ENCODE measurements around the genes SOX14, DBR1 and MRAS.

GRCh38 chr3:134214581-134215411 is 35.9 kb downstream of the RYK start:
- PRO-cap, result no peak

DNA sequence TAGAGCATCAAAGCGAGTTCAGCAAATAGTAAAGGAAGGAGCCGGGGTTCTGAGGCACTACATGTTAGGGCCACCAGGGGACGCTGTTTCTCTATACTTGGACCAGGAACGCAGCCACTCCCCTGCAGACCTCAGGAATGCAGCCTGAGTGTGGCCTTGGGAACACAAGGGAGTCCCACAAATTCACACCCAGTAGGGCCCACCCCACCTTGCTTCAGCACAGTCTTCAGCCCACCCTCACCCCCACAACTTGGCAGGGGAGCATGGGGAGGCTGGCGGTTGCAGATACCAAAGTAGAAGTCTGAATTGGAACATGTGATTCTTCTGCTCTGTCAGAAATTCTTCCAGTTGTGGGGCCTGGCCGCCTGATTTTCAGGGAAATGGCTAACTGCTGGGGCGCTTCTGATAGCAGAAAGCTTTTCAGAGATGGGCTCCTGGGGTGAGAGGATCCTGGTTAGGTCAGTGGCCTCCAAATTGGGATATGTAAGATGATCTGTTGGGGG is 57.9 kb upstream of the RYK start:
- PRO-cap, result no peak

DNA sequence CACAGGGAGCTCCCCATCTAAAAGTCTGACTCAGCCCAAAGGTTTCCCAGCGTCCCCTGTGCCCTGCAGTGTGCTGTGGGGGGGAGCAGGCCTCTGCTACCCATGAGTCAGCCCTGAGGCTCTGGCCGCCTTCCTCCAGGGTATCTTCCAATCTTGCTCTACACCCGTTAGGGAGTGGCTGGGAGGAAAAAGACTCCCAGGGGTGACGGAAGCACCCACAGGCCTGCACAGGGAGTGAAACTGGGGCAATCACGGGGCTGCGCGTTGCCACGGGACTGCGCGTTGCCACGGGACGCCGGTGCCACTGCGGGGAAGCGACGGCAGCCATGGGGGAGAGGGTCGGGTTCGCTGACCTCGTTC is 471 bp downstream of the KY start:
- PRO-cap, result unidirectional peak, plus-strand start at position 298 of the sequence

GRCh38 chr3:134795877-134796985 is 1.2 kb downstream of the EPHB1 start:
- PRO-cap, result no peak

DNA sequence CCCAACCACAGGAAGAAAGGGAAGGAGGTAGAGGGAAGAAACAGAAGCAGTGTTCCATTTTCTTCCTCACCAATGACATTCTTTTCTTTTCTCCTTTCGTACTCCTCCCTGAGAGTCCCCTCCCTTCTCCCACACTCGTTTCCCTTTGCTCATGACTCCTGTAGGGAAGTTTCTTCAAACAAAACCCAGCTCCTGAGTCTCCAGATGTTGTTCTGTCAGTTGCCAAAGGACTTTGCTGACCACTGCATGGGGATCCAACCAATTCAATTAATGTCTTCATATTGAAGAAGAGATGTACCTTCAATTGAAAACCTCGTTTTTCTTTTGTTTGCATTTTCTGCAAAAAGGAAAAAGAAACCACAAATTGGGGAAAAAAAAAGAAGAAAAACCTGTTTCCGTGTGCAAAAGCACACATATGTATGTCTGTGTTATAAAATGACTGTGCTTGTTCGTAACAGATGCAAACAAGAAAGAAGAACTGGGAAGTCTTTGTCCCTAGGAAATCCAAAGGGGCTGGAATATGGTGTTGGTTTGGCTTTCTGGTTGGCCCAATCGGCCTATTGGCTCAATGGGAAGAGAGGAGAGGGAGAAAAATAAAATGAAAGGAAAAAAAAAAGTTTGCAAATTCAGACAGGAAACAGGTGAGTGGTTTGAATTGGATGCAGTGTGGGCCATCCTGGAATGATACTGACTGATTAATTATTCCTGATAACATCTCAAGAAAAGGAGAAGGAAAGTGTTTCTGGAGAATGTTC is 464.6 kb downstream of the EPHB1 start:
- PRO-cap, result no peak

DNA sequence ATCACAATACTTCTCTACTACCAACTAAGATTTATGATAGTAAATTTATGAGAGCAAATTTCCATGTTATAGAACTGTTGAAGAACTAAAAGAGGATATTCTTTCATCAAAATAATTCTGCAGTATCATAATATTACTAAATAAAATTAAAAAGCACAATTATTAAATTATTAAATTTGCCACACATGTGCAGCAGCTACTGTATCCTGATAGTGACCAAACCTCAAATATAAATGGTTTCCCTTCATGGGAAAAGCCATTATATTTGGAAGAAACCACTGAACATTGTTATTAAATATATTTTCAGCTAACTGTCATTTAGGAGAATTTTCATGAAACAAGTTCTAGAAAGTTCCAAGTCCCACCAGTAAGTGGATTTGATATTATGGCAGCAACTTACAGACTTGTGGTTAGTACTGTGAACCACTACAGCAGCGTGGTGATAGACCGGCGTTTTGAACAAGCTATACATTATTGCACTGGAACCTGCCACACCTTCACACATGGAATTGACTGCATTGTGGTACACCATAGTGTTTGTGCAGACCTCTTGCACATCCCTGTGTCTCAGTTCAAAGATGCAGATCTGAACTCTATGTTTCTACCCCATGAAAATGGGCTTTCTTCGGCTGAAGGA is 35.7 kb downstream of the PPP2R3A start:
- PRO-cap, result no peak

DNA sequence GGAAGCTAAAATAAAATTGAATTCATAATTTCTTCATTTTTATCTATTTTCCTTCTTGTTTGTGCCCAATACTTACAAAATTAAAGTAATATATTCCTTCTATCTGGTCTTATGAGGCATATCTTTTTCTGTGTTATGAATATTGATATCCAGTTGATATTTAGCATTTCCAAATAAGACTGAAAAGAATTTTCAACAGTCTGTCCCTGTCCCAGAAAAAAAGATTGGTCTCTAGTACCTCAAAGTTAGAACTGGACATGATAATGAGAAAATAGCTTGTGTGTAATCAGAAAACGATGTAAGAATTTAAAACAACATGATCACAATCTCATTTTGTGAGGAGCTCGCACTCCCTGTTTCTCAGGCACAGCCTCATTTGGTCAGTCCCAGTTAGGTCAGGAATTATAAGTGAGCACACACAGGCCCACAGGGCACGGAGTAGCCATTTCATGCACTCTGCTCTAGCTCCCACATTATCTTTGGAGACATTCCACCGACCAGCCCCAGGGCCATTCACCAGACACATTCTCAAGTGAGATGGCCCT is 105.2 kb downstream of the PPP2R3A start:
- PRO-cap, result no peak

- PRO-cap, result no peak
These were observed 23.5 kb downstream of the MSL2 start for GRCh38 chr3:136172490-136173128.

- PRO-cap, result no peak
These were observed 76.9 kb downstream of the PCCB start for GRCh38 chr3:136327051-136327332.

DNA sequence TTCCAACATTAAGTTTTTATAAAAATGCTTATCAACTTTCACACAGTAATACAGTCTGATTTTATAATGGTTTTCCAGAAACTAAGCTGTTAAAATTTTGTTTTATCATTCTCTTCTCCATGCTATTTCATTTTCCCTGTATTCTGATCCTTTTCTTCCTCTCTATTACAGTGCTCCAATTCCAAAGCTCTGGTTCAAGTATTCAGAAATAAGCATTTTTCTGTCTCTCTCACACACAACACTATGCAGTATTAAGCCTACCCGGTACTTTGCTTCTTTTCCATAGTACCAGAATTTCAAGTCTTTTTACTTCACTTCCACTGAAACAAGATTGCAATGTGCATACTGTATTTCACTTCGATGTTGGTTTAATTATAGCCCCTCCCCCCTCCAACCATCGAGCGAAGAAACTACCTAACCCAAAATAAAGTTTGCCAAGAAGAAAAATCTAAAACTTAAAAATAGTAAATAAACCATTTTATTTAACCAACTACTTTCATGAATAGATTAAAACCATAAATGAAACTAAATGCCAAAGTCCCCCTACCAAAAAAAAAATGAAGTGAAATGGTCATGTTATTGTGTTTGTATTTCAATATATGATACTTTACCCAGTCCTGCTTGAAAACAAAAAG is 41.8 kb downstream of the STAG1 start:
- PRO-cap, result no peak

GRCh38 chr3:137763885-137764416 is at the start of gene SOX14:
TSS of gene SOX14 (plus strand) at chr3:137764315.
- PRO-cap, result bidirectional peak, plus-strand start at chr3:137764315, minus-strand start at chr3:137764123

DNA sequence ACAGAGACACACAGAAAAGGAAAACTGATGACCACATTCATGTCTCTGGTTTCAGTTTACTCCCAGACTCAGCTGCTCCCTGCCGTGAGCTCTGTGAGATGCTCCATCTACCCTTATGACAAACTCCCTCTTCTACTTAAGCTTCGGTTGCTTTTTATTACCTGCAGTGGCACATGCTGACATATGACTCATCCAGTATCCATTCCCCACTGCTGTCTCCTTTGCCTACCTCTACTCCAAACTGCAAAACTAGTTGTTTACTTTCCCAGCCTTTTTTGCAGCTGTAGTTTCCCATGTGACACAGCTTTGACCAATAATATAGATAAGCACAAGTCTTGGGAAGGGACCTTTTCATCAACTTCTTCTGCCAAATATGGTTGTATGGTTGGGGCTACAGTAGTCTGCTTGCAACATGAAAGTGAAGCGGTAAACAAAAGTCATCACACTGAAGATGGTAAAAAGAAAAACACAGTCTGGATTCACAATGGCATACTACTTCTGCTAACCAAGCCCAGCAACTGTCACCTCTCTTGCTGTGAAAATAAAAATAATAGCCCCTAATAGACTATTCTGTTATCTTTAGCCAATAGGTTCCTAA is 32.8 kb downstream of the DZIP1L start:
- PRO-cap, result unidirectional peak, minus-strand start at position 130 of the sequence; unidirectional peak, minus-strand start at position 243 of the sequence

- PRO-cap, result unidirectional peak, plus-strand start at chr3:138174506; unidirectional peak, minus-strand start at chr3:138174727; unidirectional peak, minus-strand start at chr3:138174885
These were observed at the start of gene DBR1 for GRCh38 chr3:138174211-138175141. TSS of gene DBR1 (minus strand) at chr3:138174921.

DNA sequence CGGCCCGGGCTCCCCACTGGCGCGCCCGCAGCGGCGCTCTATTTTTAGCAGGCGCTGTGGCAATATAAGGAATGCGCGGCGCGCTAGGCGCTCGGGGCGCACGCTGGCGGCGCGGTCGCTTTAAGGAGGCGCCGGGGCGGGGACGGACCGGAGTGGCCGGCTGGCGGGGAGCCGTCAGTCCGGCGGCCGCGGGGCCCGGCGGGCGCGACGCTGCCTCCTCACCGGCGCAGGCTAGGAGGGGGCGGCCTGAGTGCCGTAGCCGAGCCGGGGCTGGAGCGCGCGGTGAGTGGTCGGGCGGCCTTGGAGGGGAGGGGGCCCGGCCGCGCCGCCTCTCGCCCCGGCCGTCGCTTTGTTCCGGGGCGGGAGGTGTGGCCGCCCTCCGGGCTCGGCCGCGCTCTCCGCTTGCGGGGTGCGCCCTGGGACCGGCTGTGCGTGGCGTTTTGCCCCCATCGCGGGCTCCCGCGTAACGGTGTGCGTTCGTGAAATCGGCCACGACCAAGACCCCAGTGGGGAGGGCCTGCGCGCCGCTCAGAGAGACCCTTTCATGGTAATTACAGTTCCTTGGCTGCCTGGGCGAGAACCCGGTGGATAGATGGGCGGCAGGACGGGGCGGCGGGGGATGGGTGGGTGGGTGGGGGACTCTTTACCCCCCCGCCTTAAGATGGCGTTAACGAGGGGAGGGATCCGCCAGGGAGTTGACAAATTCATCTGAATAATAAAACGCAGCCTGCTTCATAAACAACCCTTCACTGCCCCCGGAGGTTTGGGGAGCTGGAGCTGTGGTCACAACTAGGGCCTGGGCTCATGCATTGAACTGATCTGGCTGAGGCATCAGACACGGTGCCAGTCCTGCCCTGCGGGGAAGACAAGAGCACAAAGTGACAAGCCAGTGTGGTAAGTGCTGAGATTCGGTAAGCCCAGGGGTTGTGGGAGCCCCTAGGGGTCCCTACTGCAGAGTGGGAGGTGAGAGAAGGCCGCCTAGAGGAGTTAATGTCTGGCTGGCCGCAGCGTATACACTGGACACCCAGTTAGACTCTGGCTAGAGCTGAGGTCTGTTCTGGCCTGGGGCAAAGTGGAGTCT is at the start of gene MRAS:
TSS of gene MRAS (plus strand) at position 94 of the 1,081 bp plus-strand sequence.
- PRO-cap, result bidirectional peak, plus-strand start at position 177 of the sequence, minus-strand start outside the sequence

GRCh38 chr3:138442304-138442769 is 7.9 kb downstream of the ESYT3 start:
- PRO-cap, result no peak

GRCh38 chr3:138549069-138550077 is 44.7 kb downstream of the CEP70 start:
- PRO-cap, result no peak

GRCh38 chr3:138862247-138862959 is 27.7 kb upstream of the PIK3CB start:
- PRO-cap, result no peak

DNA sequence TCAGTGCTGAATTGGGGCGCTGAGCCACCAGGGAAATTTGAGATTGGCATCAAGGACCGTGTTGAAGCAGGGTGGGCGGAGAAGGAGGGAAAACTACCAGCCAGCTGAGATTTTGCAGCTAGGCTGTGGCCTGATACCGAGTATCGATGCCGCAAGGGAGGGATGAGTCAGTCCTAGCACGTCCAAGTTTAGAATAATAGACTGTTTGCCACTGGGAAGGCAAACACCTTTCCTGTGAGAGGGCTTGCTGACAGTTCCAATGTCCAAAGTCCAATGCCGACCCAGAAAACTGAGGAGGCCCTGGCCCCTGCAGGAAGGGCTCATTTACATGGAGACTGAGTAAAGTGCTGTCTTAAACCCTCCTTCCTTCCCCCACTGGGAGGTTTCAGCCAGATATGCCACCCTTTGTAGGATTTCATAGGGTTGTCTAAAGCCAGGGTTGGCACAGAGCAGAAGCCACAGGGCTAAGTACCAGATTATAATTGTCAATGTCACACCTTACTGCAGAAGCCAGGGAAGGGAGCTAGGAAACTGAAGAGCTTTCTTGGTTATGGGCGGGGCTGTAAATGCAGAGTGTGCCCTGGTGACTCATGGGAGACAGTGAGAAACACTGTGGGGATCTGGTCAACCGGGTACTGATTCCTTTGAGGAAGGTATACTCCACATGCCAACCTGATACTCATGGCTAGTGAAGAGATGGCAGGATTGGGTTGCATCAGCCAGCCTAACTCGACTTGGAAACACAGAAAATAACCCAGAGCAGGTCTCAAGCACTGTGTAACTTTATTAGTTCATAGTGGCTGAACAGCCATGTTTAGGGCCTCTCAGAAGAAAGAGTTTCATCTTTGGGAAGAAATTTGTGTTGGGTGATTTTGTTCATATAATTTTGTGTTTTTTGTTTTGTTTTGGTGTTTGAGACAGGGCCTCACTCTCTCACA is 28.5 kb upstream of the PIK3CB start:
- PRO-cap, result unidirectional peak, minus-strand start at position 275 of the sequence; bidirectional peak, plus-strand start at position 603 of the sequence, minus-strand start at position 533 of the sequence

DNA sequence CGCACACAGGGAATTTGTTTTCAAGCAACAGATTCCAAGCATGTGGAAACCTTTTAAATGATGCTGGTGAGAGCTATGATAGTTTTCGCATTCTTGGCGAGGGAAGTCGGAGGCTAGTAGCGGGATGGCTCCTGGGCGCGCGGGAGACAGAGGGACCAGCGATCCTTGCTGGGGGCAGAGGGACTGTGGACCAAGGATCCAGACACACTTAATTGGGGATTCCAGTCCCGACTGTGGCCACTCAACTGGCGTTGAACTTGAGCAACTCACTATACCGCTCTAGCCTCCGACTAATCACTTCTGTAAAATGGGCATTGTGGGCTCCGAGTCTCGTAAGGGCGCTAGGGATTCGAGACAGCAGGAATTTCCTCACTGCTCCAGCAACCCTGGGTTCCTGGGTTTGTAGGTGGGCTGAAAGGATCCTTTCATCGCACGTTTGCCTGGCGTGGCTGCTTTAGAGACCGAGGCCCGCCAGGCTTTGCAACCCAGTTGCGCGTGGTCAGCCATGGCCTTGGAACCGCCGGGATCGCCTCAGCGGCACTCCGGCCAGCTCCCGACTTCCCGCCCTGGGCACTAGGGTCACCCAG is 10.2 kb downstream of the FOXL2 start:
- PRO-cap, result no peak

GRCh38 chr3:138940378-138941272 is 6.3 kb downstream of the FOXL2 start:
- PRO-cap, result no peak

Measured in Metastatic Pancreatic Carcinoma in the Ovary (tissue), 1 donor.